Tongue (tissue), 2 donors: ENCODE measurements around the gene SIN3B.

GRCh38 chr19:16093486-16094037 is 17.3 kb downstream of the TPM4 start:
- RAMPAGE, long total RNA = no peak

GRCh38 chr19:16132374-16133323 is 10.8 kb upstream of the HSH2D start:
- RAMPAGE, long total RNA = no peak

DNA sequence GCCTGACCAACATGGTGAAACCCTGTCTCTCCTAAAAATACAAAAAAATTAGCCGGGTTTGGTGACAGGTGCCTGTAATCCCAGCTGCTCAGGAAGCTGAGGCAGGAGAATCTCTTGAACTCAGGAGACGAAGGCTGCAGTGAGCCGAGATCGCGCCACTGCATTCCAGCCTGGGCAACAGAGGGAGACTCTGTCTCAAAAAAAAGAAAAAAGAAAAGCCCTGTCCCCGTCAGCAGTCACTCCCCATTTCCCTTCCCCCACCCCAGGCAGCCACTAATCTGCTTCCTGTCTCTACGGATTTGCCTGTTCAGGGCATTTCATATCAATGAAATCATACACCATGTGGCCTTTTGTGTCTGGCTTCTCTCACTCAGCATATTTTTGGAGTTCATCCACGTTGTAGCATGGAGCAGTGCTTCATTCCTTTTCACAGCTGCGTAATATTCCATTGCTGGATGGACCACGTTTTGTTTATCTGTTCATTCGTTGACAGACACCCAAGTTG is 36.2 kb upstream of the KLF2 start:
- RAMPAGE, long total RNA = no peak

- RAMPAGE, long total RNA = no peak
Observed at GRCh38 chr19:16326830-16327524, 2.4 kb downstream of the KLF2 start.

GRCh38 chr19:16463758-16464372 is 7.9 kb downstream of the EPS15L1 start:
- RAMPAGE, long total RNA = no peak

GRCh38 chr19:16522732-16523622 is 19.3 kb downstream of the CHERP start:
- RAMPAGE, long total RNA = no peak

- RAMPAGE, long total RNA = no peak
Observed at GRCh38 chr19:16569211-16569579, 3.0 kb downstream of the SLC35E1 start.

DNA sequence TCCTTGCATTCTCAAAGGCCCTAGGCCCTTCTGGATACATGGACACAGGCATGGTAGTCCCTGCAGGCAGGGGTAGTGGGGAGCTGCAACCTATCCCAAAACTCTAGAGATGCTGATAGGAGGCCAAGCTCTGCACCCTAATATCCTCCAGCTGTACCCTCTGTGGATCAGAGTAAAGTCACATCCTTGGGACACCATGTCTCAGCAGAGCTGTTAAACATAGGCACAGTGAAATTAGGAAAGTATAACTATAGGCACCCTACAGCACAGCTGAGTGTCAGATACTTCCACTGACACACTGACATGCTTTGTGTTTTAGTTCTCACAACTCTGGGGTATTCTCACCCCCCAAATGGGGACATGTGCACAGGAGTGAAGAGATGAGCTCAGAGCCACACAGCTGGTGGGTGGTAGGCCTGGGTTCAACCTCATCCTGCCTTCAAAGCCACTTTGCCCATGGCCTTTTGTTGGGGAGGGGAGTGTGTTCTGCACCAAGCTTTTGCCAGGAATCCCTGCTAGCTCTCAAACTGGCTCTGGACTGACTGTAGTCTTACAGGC is 1.6 kb upstream of the SLC35E1 start:
- RAMPAGE, long total RNA = no peak

- RAMPAGE, long total RNA = no peak
Observed at GRCh38 chr19:16581988-16582680, 9.9 kb upstream of the SLC35E1 start.

GRCh38 chr19:16829107-16830251 is at the start of gene SIN3B:
Gene SIN3B (plus strand): TSS chr19:16829398.
- RAMPAGE, long total RNA = no peak

DNA sequence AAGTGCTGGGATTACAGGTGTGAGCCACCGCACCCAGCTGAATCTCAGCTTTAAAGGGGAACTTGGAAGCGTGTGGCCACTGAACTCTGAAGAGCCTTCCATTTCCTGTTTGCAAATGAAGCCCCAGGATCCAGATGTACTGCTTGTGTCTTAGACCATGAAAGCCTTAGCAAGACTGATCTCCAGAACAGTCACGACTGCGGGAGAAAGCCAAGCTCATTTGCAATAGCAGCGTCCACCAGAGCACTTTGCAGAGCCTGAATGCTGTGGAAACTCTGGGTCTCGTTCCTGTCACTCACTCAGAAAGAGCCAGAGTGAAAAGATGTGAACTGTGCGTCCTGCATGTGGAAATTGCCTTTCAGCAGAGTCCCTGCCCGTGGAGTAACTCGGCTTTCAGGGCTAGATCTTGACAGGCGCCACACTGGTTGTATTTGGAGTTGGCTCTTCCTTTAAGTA is 4.8 kb downstream of the SIN3B start:
- RAMPAGE, long total RNA = no peak

- RAMPAGE, long total RNA = no peak
Observed at GRCh38 chr19:16892401-16893157, 3.8 kb downstream of the F2RL3 start.

DNA sequence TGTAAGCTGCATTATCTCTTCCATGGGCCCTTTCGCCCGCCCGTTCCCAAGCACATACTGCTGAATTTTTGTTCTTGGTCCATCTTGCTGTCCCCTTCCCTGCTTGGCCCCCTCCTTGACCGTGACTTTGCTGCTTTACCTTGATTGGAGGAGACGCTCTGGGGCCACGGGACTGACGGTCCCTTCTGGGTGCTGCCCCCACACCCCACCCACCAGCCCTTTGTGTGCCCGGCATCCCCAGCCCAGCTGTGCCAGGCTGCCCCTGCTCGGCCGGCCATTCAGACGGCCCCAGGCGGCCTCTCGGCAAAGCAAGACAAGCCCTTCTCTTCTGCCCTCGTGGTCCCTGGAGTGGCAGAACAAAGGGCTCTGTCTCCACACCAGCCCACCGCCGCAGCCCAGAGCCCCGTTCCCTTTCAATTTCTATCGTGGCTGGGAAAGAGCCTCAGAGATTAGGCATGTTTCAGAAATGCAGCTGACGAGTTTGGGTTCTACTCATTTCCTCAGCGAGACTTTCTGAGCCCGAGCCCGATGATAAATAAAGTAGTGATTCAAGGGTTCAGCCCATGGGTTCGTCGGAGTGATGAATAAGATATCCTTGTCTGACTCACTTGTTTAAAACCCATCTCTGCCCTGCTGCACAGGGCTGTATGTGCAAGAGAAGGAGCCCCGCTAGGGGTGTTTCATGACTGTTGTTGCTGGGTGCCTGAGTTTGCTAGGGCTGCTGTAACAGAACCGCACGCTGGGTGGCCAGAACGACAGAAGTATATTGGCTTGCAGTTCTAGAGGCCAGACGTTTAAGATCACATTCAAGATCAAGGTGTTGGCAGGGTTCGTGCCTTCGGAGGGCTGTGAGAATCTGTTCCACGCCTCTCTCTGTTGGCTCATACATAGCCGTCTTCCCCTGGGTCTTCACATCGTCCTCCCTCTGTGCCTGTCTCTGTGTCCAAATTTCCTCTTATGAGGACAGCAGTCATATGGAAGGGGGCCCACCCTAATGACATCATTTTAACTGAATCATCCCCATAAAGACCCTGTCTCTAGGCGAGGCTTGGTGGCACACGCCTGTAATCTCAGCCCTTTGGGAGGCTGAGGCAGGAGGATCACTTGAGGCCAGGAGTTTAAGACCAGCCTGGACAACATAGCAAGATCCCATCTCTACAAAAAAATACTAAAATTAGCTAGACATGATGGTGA is 4.4 kb downstream of the MYO9B start:
- RAMPAGE, long total RNA = no peak

DNA sequence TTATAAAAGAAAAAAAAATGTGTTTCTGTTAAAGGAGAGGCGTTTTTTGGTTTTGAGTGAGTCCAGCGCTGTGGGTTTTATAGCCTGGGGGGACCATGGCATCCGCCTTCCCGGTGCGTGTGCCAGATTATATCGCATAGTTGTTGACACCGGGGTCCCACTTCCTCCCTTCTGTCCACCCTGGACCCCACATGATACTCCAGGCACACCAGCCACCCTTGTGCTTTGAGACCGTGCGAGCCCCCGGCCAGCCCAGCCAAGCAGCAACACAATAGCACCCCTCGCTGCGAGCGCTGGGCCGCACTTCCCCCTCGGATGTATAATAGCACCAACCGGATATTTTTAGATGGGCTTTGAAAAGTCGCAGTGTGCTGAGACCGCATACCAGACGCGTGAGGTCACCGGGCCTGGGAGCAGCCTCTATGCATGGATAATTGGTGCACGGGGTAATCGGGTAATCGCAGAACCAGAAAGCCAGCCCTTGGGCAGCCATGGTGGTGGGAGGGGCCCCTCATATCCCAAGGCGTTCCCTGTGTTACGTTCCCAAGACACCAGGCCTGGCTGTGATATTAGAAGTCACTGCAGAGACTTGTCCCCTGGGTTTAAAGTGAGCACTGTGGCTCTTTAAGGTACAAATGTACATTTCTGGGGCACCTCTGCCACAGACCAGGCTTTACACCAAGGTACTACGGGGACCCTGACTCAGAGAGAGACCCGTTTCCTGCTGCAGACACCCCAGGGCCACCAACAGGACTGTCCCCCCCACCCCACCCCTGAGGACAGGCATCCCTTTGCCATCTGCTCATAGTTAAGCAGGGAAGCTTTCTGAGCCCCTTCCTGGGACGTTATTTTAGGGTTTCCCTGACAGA is 59.9 kb downstream of the MYO9B start:
- RAMPAGE, long total RNA = no peak

GRCh38 chr19:17152538-17152853 is 62.7 kb upstream of the USE1 start:
- RAMPAGE, long total RNA = no peak

DNA sequence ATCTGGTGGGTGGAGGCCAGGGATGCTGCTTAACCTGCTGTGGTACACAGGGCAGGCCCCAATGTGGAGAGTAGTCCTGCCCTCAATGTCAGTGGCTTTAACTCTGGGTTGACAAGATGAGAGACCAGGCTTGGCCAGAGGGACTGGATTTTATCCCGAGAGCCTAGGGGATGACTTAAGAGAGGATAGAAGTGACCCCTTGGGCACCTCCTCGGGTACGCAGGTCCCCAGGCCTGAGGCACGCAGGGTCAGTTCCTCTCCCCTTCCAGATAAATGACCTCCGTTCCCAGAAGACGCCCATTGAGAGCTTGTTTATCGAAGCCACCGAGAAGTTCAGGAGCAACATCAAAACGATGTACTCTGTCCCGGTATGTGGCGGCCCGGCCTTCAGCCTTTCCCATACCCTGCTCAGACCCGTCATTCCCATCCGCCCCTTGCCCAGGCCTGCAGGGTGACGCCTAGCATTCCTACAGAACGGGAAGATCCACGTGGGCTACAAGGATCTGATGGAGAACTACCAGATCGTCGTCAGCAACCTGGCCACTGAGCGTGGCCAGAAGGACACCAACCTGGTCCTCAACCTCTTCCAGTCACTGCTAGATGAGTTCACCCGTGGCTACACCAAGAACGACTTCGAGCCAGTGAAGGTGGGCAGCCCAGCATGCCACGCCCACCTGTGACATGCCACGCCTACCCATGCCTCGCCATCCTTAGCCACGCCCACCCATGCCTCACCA is 13.3 kb upstream of the USE1 start:
- RAMPAGE, long total RNA = no peak

DNA sequence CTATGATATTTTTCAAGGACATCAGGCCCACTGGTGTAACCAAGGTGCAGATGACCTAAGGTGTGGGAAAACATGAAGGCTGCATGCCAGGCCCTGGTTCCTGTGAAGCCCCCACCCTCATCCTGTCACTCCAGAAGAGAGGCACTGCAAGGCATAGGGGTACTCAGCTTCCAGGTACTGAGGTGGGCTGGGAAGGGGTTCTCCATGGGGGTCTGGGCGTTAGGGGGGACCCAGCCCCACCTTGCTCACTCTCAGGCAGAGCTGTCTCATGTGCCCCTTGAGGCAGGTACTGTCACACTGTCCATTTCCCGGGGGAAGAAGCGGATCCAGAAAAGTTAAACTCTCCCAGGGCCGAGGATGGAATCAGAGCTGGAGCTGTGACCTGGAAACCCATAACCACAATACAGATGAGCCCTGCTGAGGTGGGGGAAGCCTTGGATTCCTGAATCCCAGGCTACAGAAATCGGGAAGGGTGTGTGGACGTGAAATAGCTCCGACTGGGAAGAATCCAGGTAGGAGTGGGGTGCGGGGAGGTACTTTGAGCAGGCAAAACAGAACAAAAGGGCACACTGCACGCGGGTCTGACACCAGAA is 618 bp upstream of the USE1 start:
- RAMPAGE, long total RNA = no peak

DNA sequence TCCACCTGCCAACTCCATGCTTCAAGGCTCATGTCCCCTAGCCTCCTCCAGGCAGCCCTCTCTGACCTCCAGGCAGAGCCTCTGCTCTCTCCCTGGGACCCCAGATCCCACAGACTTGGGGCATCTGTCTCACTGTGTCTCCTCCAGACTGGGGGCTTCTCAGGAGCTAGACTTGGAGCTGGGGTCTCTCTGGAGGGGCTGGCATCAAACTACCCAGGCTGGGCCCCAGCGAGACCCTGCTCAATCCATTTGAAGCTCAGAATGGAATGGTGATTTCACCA is 2.6 kb downstream of the NR2F6 start:
- RAMPAGE, long total RNA = no peak

- RAMPAGE, long total RNA = no peak
Observed at GRCh38 chr19:17267630-17267857, 301 bp downstream of the BABAM1 start.

DNA sequence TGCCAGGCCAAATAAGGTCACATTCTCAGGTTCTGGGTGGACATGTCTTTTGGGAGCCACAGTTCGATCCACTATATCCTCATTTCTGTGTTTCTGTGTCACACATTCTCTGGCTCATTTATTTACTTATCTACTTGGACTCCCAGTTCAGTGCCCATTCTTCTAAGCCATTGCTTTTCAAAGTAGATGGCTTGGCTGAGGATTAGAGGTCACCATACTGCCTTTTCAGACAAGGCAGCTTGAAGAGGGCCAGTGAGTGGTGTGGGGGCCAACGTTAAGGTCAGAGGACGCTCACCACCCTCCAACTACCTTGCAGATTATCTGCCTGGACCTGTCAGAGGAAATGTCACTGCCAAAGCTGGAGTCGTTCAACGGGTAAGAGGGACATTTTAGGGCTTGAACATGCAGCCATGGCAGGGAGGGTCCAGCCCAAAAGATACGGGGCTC is 4.1 kb downstream of the BABAM1 start:
- RAMPAGE, long total RNA = no peak